ENCODE results near the gene UPF2.

DNA sequence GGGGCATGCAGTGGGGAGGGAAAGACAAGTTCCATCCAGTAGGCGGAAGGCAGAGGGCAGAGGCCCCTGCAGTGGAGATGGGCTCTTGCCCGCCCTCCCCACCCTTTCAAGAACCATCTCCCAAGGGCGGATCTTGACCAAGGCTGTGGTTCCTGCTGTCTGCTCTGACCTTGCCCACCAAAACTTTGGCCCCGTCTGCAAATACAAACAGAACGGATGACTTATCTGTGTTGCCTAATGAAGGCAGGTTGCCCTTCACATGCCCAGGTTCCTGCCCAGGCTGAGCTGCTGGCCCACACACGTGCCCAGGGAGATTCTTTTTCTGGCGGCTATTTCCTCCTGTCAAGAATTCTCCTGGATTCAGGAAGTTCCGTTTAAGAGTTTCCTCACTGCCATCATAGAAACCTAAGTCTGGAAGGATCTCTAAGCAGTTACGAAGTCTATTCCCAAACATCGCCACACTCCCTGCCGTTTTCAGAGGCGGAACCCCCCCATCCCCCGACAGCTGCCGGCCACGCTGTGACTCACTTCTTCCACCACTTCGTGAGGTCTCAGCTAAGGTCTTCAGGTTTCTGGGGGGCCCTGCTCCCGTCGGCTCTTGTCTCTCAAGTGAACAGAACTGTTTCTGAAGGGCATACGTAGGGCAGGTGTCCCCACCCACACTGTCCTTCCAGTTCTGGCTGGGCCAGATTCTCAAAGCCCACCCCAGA, 78.4 kb downstream of the PROSER2 start:
- CAGE, long polyA plus RNA: no peak
- RRBS: no CpG with 5 or more reads among the region's 19 CpGs

DNA sequence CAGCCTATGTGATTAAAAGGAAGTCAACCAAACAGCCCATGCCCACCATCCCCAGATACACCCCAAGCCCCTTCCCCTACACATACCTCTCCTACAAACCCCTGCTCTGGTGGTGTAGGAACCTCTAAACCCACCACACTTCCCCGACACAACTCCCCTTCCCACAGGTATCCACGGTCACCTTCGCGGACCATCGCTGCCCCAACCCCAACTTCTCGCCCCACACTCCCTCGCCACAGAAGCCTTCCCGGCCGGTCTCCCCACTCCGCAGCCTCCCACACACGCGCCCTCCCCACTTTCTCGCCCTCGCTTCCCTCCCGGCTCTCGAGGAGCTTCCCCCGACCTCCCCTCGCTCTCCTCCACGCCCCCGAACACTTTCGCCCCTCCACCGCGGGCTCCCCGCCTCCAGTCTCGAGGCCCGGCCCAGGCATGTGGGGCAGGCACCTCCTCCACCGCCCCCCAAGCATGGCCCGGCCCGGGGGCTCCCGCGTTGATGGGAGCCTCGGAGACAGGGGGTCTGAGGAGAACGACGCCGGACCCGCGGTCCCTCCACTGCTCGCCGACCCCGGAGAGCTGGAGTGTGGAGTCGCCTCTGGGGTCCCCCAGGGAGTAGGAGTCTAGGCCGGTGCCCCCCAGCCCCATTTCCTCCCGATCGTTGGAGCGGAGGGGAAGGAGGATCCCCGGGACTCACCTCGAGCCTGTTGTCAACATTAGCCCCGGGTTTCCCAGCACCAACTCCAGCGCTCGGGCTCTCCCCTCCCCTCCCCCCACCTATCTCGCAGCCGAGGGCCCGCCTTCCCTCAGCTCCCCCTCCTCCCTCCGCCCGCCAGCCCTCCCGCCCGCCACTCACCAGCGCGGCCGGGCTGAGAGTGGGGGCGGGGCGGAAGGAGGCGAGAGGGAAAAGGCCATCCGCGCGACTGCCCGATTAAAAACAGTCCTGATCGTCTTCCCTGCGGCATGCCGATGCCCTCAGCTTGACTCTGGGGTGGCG, at the start of gene UPF2:
UPF2 (minus strand) TSS at position 746 of the 991 bp plus-strand sequence.
- CAGE, long polyA plus RNA: no peak
- RRBS: under 1% methylated on average over 29 of the region's 71 CpGs

DNA sequence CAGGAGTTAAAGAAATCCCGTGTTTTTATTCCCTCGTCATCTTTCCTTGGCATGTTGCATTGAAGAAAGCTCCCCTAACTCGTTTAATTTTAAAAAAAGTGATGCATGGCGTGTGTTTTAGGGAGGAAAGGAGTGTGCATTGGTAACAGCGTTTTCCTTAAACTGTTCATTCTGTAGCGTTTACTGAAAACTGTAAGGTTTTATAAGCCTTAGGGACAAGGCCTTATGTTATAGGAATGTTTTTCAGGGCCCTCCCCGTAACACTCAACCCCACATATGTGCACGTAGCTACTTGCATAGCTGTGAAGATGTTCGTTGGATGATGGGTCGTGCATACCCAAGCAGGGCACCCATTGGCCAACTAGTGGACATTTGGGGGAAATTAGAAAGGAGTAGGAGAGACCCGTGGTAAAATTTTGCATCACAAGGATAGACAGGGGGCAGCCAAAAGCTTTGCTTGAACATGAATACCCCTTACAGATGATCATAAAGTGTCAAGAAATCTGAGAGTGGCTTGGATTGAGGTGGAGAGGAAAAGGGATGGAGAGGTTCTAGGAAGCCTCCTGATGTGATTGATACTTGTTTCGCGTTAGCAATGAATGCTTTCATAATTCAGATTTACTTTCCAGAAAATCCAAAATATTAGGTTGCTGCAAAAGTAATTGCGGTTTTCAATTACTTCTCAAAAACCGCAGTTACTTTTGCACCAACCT, 789 bp downstream of the SEC61A2 start:
- CAGE, long polyA plus RNA: no peak
- RRBS: no CpG with 5 or more reads among the region's 15 CpGs

GRCh38 chr10:12246457-12247086, 50.6 kb downstream of the CDC123 start:
- CAGE, long polyA plus RNA: no peak
- RRBS: no CpG with 5 or more reads among the region's 9 CpGs

DNA sequence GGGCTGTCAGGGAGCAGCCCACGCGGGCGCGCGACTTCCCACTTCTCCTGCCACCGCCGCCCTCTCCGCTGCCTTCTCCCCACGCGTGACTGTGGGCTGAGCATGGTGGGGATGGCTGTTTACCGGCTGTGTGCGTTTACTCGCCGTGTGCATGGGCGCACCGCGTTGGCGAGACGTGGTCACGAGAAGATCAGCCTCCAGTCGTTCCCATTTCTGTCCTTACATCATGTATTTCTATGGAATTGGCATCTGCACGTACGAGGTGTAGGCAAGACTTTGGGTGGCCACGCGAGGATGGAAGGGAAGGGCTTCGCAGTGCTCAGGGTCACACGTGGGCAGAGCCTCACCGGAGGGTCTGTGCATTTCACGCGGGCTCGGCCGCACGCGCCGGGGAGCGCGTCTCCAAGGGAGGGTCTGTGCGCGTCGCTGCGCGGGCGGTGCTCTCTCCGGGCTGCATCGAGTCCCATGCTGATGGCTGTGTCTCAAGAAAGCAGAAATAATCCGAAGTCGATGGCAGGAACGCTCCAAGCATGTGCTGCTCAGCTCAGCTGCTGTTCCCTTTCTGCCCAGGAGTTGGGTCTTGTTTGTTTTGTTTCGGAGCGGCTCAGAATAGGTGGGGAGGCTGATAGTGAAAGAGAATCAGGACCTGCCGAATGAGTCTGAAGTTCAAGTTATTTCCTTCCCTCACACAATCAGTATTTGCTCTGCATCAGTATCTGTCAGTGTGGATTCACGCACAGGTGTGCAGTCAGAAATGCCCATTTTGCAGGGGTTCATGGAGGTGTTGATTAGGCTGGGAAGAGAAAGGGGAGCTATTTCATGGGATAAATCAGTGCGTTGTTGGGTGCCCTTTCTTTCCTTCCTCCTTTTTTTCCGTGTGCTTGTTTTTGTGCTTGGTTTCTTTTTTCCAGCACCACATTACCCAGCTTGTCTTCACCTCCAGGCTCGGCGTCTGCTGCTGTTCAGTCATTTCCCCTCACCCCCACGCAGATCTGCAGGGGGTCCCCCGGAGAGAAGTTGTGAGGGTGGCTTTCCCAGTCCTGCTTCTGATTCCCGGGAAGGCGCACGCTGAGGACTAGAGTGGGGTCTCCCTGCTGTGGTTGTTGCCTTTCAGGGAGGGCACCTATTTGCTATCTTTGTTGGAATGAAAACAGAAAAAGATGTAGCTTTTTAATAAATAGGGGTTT, 1.2 kb downstream of the CAMK1D start:
- CAGE, long polyA plus RNA: no peak
- RRBS: 2% methylated on average over 12 of the region's 61 CpGs

- CAGE, long polyA plus RNA: no peak
- RRBS: no CpG with 5 or more reads among the region's 9 CpGs
These were observed 2.0 kb downstream of the CAMK1D start for GRCh38 chr10:12351319-12351859.

GRCh38 chr10:12393308-12393947, 44.1 kb downstream of the CAMK1D start:
- CAGE, long polyA plus RNA: no peak
- RRBS: no CpG with 5 or more reads among the region's 12 CpGs

- CAGE, long polyA plus RNA: no peak
- RRBS: no CpG with 5 or more reads among the region's 14 CpGs
These were observed 180.6 kb downstream of the CAMK1D start for GRCh38 chr10:12529689-12530596.

DNA sequence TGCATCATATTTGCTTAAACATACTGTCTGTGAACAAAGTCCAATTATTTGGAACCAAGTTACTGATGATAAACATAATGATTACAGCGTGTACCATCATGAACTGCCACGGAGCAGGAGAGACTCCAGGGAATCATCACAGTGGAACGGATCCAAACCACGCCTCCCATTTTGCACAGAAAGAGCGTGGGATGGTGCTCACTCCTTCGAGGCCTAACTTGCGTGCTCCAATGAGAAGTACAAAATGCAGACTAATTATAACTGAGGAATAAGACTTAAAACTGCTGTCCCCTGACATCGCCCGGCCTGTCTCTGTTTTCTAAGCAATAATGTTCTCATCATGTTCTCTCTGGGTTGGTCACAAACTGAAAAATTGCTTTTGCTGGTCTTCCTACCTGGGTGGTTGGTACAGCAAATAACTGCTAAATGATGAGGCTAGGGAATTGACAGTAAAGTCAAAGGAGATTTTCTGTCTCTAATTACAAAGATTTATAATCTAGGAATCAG, 182.2 kb downstream of the CAMK1D start:
- CAGE, long polyA plus RNA: no peak
- RRBS: no CpG with 5 or more reads among the region's 9 CpGs

DNA sequence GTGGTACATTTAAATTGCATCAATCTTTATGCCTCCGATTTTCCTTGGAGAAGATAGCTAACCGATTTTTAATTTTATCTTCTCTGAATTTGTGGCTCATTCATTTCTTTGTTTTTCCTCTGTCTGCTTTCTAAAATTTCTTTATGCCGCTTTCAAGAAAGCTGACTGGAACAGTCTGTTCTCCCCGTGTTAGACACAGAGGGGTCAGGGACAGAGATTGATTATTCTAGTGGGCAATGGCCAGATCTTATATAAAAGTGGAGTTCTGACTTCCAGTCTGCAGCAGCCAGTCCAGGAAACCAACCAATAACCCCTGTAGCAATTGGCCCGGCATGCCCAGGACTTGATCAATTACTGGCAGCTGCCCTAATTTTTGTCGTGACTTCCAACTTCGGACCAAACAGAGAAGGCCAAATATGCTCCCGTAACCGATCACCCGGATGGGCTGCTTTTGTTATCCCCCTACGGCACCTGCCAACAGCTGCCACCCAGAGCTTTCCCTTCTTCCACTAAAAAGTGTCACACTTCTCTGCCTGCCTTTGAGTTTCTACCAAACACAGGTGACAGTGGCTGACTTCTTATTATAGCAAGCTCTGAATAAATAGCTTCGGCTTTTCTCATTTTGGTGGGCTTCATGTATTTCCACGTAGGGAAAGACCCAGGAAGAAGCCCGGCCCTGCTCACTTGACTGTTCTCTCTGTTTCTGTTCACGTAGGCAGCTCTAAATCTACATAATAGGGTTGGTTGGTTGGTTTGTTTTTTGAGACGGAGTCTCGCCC, 241.8 kb downstream of the CAMK1D start:
- CAGE, long polyA plus RNA: no peak
- RRBS: 32% methylated on average over 4 of the region's 17 CpGs

GRCh38 chr10:12604065-12604505, 254.7 kb downstream of the CAMK1D start:
- CAGE, long polyA plus RNA: no peak
- RRBS: no CpG with 5 or more reads among the region's 10 CpGs

GRCh38 chr10:12609082-12609898, 259.9 kb downstream of the CAMK1D start:
- CAGE, long polyA plus RNA: no peak
- RRBS: no CpG with 5 or more reads among the region's 13 CpGs

GRCh38 chr10:12666379-12667022, 317.2 kb downstream of the CAMK1D start:
- CAGE, long polyA plus RNA: no peak
- RRBS: no CpG with 5 or more reads among the region's 4 CpGs

GRCh38 chr10:12807981-12808441, 193.5 kb downstream of the CCDC3 start:
- CAGE, long polyA plus RNA: no peak
- RRBS: no CpG with 5 or more reads among the region's 7 CpGs

DNA sequence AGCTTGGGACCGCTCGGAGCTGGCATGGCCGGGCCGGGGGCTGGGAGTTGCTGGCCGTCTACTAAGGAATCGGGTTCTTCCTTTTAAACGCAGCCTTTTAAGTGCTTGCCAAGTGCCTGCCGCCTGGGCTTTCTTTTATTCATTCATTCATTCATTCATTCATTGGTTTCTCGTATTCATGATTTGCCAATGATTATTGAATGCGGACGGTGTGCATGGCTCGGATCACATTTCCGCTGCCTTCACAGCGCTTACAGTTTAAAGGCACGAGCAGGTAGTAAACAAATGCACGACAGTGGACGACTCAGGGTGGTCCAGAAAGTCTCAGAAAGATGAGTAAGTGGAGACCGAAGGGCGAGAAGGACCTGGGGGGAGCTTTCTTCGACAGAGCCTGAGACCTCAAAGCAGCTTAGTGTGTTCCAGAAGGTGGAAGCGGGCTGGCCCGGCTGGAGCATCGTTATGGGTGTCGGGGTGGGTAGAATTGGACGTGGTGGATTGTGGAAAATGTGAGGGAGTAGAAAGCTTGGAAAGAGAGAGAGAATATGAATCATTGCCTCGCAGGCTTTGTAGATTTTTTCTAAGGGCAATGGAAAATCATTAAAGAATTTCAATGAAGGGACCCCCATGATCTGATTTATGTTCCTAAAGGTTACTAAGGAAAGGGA, 529 bp downstream of the MCM10 start:
- CAGE, long polyA plus RNA: no peak
- RRBS: 1% methylated on average over 3 of the region's 26 CpGs

DNA sequence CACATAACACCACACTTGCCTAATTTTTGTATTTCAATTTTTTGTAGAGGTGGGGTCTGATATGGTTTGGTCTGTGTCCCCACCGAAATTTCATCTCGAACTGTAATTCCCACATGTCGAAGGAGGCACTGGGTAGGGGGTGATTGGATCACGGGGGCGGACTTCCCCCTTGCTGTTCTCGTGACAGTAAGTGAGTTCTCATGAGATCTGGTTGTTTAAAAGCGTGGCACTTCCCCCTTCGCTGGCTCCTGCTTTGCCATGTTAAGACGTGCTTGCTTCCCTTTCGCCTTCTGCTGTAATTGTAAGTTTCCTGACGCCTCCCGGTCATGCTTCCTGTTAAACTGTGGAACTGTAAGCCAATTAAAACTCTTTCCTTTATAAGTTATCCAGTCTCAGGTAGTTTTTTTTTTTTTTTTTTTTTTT, 43.0 kb upstream of the SEPHS1 start:
- CAGE, long polyA plus RNA: no peak
- RRBS: no CpG with 5 or more reads among the region's 12 CpGs

- CAGE, long polyA plus RNA: no peak
- RRBS: no CpG with 5 or more reads among the region's 25 CpGs
These were observed 55.5 kb downstream of the BEND7 start for GRCh38 chr10:13473275-13473703.

DNA sequence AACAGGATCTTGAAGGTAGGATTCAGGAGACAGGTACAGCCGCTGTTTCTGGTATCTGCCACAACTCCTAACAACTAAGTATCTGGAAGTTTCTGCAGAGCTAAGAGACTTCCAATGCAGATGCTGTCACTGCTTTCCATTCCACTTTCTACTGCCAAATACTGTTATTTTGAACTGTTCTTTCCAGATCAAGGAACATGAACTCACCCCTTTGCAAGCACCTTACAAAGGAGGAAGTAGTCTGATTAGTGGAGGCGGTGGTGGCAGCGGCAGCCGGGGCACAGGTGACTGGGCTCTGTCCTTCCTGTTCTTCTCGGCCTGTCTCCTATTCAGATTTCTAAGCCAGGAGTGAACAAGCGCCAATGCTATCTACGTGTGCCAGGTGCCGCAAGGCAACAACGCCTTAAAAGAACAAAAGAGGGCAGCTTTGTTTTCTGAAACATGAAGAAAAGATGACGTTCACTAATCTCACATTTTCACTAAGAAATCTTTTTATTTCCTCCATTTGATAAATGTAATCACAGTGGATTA, 44.9 kb downstream of the BEND7 start:
- CAGE, long polyA plus RNA: no peak
- RRBS: no CpG with 5 or more reads among the region's 10 CpGs

GRCh38 chr10:13631414-13631931, 44.7 kb downstream of the PRPF18 start:
- CAGE, long polyA plus RNA: no peak
- RRBS: no CpG with 5 or more reads among the region's 9 CpGs

DNA sequence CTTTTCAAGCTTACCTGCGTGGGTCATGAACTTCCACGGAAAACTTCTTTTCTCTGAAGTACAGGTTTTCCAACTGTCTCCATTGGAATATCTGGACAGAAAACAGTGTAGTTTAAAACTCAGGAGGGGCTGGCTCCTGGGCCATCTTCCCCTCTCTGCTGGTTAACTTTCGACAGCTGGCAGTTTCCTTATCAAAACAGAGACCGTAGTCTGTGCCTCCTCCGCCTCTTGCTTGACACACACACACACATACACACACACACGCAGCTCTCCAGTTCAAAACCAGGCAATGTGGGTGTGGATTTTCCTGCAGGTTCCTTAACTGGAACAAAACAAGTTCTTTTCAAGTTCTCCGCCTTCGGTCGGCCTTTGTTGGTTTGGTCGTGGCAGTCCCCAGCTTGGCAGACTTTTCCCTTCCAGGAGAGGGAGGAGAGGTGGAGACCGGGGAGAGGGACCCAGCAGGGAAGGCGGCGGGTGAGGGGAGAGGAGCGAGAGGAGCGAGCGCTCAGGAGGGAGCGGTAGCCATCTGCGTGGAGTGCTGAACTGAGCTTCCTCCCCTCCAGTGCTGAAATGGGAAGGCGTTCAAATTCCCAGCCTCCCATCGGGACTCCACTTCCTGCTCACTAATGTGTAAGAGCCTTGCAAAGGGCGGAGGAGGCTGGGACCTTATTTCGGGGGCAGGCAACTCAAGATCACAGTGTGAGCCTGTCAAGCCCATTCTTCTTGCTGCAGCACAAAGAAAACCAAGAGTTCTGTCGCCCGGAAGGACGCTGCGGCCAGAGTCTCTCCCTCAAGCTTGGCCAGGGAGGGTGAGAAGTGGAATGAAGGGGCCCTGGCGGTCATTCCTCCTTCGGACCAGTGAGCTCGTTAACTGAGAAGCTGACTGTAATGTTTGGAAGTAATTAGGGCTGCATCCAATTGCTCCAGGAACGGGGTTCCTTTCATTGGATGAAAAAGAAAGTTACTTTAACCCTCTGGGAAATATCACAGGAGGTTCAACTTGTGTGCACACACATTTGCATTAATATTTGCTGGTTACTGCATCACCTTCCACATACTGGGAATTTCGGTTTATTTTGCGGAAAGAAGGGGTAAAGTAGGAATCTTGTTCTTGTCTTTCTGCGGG, 120.6 kb downstream of the PRPF18 start:
- CAGE, long polyA plus RNA: no peak
- RRBS: no CpG with 5 or more reads among the region's 33 CpGs

All from mammary epithelial cell (primary cell).